Measurements from ENCODE around the gene TLCD3B.

GRCh38 chr16:30006984-30007472 lies 3.8 kb downstream of the DOC2A start:
- PRO-cap, 4 experiments: peak in 2 of 4 experiments; most common plus-strand start chr16:30007104 (in 1)
- RAMPAGE, long total RNA, 4 experiments: no peak in any of the 4 experiments

GRCh38 chr16:30030352-30031460 lies at the start of gene TLCD3B:
Gene TLCD3B (minus strand): TSS chr16:30031271.
- PRO-cap, 4 experiments: peak in 1 of 4 experiments; most common minus-strand start chr16:30031271 (in 1)
- RAMPAGE, long total RNA, 4 experiments: no peak in any of the 4 experiments

GRCh38 chr16:30108322-30108763 lies 5.0 kb downstream of the GDPD3 start:
- PRO-cap, 4 experiments: no peak in any of the 4 experiments
- RAMPAGE, long total RNA, 4 experiments: no peak in any of the 4 experiments

GRCh38 chr16:30183951-30184379 lies 563 bp downstream of the CORO1A start:
- PRO-cap, 4 experiments: peak in 4 of 4 experiments; most common plus-strand start chr16:30184258 (in 3); most common minus-strand start chr16:30184092 (in 4)
- RAMPAGE, long total RNA, 4 experiments: start-site peak on the plus strand in 3 of 4 experiments, at chr16:30184138-30184271 at its widest, 14 to 18 reads per replicate

- PRO-cap, 4 experiments: peak in 4 of 4 experiments; most common plus-strand start chr16:30186332 (in 2); most common minus-strand start chr16:30185588 (in 4)
- RAMPAGE, long total RNA, 4 experiments: start-site peak on the plus strand in 1 of 4 experiments, at chr16:30185665-30185850 at its widest, 17 to 19 reads per replicate; start-site peak on the minus strand in 3 of 4 experiments, at chr16:30185786-30186235 at its widest, 6 to 10 reads per replicate
Measured at GRCh38 chr16:30185479-30186460, 2.4 kb downstream of the CORO1A start.

- PRO-cap, 4 experiments: no peak in any of the 4 experiments
- RAMPAGE, long total RNA, 4 experiments: no peak in any of the 4 experiments
Measured at GRCh38 chr16:30368970-30369815, 1.1 kb downstream of the TBC1D10B start.

GRCh38 chr16:30394516-30395170 lies 577 bp upstream of the ZNF48 start:
- PRO-cap, 4 experiments: no peak in any of the 4 experiments
- RAMPAGE, long total RNA, 4 experiments: no peak in any of the 4 experiments

GRCh38 chr16:30395849-30396478 lies 744 bp downstream of the ZNF48 start:
- PRO-cap, 4 experiments: no peak in any of the 4 experiments
- RAMPAGE, long total RNA, 4 experiments: no peak in any of the 4 experiments

- PRO-cap, 4 experiments: peak in 2 of 4 experiments; most common plus-strand start chr16:30399759 (in 2)
- RAMPAGE, long total RNA, 4 experiments: no peak in any of the 4 experiments
Measured at GRCh38 chr16:30399588-30399833, 4.3 kb downstream of the ZNF48 start.

DNA sequence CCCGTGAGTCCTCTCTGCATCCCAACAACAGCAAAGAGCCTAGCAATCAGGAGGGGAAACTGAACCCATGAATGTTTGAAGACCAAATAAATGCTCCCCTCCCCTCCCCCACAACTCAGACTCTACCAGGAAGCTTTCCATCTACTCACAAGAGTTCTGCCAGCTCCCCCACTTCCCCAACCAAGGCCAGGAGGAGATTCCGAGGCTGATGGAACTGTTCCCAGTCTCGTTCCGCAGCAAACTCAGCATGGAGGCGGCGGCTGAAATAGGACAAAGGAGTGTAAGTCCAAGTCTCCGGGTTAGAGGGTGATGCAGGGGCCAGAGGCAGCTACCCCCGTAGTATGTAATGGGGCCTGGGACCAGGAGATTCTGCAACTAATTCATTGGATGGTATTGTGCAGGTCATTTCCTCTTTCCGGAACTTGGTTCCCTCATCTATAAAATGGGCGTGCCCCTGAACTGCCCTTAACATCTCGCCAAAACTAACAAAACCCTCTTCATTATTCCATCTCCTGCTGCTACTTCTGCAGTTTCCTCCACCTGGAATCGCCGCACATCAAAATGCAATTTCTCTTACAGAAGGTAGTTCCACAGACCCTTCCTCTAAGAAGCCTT lies 815 bp downstream of the DCTPP1 start:
- PRO-cap, 4 experiments: peak in 1 of 4 experiments; most common plus-strand start position 468 of the sequence (in 1); most common minus-strand start position 371 of the sequence (in 1)
- RAMPAGE, long total RNA, 4 experiments: start-site peak on the minus strand in 1 of 4 experiments, centred at position 366 of the sequence, 6 reads per replicate

DNA sequence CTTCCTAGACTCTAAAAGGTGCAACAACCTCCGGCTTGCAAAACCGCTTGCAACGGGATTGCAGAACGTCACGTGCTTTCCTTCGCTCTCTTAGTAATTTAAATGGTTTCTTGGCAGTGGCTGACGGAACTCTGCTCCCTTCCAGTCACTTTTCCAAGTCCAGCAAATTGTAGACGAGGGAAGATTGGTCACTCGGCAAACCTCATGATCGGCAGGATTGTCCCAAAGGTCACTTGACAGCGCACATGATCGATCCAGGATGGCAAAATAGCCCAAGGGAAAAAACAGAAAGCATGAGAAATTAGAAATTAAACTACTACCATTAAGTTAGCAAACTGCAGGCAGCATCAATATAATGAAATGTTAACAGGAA lies 275 bp upstream of the SEPHS2 start:
- PRO-cap, 4 experiments: peak in 4 of 4 experiments; most common plus-strand start position 101 of the sequence (in 3)
- RAMPAGE, long total RNA, 4 experiments: no peak in any of the 4 experiments

GRCh38 chr16:30524117-30524846 lies 2.1 kb downstream of the ZNF768 start:
- PRO-cap, 4 experiments: no peak in any of the 4 experiments
- RAMPAGE, long total RNA, 4 experiments: no peak in any of the 4 experiments

GRCh38 chr16:30535682-30536383 lies 1.2 kb upstream of the ZNF747 start:
- PRO-cap, 4 experiments: peak in 3 of 4 experiments; most common plus-strand start chr16:30535829 (in 2); most common minus-strand start chr16:30535859 (in 3)
- RAMPAGE, long total RNA, 4 experiments: no peak in any of the 4 experiments

- PRO-cap, 4 experiments: no peak in any of the 4 experiments
- RAMPAGE, long total RNA, 4 experiments: no peak in any of the 4 experiments
Measured at GRCh38 chr16:30570280-30570596, 1.3 kb downstream of the ZNF688 start.

GRCh38 chr16:30649599-30650073 lies 1.1 kb upstream of the PRR14 start:
- PRO-cap, 4 experiments: peak in 4 of 4 experiments; most common plus-strand start chr16:30649881 (in 4); most common minus-strand start chr16:30649828 (in 1)
- RAMPAGE, long total RNA, 4 experiments: no peak in any of the 4 experiments

- PRO-cap, 4 experiments: peak in 4 of 4 experiments; most common minus-strand start chr16:30650371 (in 2)
- RAMPAGE, long total RNA, 4 experiments: no peak in any of the 4 experiments
Measured at GRCh38 chr16:30650074-30650633, 606 bp upstream of the PRR14 start.

- PRO-cap, 4 experiments: no peak in any of the 4 experiments
- RAMPAGE, long total RNA, 4 experiments: no peak in any of the 4 experiments
Measured at GRCh38 chr16:30660534-30660686, 2.2 kb downstream of the FBRS start.

DNA sequence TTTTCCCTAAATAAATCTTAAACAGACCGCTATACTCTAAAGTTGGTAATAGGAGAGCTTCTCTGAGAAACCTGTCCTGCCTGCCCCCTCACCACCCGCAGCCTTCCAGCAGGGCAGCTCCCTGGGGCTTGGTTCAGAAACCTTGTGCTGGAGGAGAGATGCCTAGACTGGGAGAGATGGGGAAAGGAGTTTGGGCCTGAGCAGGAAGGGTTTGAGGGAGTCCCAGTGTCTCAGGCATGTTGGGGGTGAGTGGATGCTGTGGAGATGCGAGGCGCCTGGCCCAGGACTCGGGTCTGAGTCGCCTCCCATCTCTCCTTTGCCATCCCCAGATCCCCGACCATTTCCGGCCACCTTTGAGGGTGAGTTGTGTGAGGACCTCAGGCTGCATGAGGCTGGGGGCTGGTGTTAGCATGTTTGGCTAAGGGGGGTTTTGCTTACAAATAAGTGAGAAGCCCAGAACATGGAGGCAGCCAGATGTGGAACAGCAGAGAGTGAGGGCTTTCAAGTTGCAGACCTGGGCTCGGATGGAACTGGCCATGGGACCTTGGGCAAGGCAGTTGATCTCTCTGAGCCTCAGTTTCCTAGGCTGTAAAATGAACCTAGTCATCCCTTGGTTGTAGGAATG lies 8.1 kb downstream of the FBRS start:
- PRO-cap, 4 experiments: no peak in any of the 4 experiments
- RAMPAGE, long total RNA, 4 experiments: no peak in any of the 4 experiments

DNA sequence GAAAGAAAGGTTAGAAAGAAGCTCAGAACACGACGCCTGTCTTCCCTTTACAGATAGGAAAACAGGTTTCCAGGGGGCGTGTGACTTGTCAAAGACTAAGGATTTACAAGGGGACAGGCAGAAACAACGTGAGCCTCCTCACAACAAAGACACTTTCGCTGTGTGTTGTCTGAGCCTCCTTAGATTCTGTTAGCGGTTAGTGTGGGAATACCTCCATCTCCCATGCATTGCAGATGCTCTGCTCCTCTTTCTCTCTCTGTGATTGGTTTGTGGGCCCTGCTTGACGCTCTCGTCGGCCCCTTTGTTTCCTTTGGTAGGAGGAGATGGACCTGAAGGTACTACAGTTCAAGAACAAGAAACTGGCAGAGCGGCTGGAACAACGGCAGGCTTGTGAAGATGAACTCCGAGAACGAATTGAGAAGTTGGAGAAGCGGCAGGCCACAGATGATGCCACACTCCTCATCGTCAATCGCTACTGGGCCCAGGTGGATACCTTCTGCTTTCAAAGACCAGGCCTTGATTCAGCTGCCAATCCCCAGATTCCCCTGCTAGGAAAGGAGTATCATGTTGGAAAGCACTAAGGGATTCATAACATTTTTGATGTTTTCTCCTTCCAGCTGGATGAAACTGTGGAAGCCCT lies 799 bp downstream of the RNF40 start:
- PRO-cap, 4 experiments: no peak in any of the 4 experiments
- RAMPAGE, long total RNA, 4 experiments: no peak in any of the 4 experiments

DNA sequence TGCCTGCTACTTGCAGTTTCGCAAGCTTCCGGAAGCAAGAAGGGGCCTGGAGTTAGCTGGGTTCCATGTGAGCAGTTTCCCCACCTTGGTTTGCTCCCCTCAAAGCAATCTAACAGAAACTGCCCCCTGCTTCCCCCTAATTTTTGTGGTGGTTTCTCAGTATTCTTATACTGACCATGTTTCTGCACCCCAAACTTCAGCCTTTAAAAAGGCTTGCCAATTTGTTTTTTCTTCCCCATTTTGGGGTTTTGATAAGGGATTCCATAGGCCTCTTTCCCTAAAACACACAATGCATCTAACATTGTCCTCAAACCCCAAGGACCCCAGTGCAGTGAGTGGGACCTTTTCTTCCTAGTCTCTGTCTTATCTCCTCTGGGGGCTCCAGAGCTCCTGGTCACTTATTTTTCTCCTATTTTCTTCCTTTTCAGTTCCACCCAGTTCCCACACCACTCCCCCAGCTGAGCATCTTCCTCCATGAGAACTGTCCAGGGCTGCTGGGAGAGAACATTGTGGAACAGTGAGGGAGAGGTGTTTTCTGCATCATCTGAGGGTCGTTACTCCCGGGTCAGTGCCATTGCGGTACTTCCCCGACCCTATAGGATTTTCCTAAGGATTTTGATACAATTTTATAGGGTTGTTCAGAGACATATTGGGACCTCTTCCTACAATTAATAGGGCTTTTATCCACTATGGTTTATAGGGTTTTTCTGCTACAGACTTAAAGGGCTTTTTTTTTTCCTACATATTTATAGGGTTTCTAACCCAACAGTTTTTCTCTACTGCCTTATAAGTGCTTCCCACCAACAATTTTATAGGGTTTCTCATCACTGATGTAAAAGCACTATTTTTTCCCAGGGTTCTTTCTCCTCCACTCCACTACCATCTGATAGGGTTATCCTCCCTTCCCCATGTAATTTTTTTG lies 6.0 kb downstream of the ZNF629 start:
- PRO-cap, 4 experiments: no peak in any of the 4 experiments
- RAMPAGE, long total RNA, 4 experiments: no peak in any of the 4 experiments